ENCODE measurements around the genes SYNE4, ZNF260 and WDR87.

DNA sequence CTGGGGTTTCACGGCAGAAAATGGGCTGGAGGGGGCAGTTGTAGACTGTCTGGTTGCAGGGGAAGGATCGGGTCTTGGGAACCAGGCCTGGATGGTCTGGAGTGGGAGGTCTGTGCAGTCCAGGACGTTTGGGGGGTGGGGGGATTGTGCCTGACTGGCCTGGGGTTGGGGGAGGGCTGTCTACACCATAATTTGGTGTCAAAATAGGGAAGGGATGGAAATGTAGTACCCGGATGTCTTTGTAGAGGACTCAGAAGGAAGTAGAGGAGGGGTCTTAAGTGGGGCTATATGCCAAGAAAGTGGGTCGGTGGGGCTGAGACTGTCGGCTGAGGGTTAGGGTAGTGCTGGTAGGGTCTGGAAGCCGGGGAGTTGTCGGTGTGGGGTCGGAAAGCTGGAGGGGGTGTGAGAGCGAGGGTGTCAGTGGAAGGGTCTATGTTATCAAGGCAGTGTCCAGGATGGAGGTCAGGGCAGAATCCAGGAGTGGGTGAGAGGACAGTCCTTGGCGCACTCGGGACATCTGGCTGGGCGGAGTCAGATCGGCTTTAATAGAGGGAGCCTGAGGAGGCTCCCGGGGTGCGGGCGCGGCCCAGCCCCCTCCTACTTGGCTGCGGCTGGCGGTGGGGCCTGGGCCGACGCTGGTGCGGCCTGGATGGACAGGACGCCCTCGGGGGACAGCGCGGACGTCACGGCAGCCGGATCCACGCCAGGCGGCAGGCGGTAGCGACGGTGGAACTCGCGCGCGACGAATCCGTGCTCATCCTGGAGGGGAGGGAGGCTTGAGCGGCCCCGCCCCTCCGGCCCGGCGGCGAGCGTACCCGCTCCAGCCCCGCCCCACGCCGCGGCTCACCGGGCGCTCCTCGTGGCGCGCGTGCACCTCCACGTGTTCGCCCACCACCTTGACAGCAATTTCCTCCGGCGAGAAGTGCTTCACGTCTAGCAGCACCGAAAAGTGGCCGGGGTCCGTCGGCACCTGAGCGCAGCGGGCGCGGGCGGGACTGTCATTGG is 1.6 kb downstream of the HSPB6 start:
- PRO-cap, 8 experiments, result no peak in any of the 8 experiments

- PRO-cap, 8 experiments, result peak in 2 of 8 experiments; most common plus-strand start chr19:35758547 (in 1); most common minus-strand start chr19:35758530 (in 2)
Observed at GRCh38 chr19:35758404-35758845, 449 bp downstream of the PROSER3 start.

DNA sequence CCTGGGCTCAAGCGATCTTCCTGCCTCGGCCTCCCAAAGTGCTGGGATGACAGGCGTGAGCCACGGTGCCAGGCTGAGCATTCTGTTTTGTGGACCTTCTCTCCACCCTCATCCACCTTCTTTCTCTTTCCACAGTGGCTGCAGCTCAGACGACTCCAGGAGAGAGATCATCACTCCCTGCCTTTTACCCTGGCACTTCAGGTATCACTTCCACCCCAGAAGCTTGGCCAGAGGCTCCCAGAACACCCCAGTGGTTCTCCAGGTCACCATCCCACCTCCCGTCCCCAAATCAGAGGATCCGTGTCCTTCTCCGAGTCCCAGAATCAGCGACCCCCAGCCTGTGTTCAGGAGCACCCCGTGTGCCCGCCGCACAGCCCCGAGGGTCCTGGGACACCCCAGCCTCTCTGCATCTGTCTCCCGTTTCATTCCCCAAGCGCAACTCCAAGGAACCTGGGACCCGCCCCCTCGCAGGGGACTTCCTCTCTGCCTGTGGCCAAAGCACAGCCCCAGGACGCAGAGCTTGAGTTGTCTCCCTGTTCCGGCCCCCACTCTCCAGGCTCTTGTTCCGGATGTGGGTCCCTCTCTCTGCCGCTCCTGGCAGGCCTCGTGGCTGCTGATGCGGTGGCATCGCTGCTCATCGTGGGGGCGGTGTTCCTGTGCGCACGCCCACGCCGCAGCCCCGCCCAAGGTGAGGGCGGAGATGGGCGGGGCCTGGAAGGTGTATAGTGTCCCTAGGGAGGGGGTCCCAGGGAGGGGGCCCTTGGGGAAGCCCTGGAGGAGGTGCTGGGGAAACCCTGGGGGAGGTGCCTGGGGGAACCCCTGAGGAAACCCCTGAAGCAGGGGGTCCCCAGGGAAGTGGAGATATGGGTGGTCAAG is 1.1 kb downstream of the HCST start:
- PRO-cap, 8 experiments, result peak in 8 of 8 experiments; most common plus-strand start position 523 of the sequence (in 5); most common minus-strand start position 443 of the sequence (in 4)

DNA sequence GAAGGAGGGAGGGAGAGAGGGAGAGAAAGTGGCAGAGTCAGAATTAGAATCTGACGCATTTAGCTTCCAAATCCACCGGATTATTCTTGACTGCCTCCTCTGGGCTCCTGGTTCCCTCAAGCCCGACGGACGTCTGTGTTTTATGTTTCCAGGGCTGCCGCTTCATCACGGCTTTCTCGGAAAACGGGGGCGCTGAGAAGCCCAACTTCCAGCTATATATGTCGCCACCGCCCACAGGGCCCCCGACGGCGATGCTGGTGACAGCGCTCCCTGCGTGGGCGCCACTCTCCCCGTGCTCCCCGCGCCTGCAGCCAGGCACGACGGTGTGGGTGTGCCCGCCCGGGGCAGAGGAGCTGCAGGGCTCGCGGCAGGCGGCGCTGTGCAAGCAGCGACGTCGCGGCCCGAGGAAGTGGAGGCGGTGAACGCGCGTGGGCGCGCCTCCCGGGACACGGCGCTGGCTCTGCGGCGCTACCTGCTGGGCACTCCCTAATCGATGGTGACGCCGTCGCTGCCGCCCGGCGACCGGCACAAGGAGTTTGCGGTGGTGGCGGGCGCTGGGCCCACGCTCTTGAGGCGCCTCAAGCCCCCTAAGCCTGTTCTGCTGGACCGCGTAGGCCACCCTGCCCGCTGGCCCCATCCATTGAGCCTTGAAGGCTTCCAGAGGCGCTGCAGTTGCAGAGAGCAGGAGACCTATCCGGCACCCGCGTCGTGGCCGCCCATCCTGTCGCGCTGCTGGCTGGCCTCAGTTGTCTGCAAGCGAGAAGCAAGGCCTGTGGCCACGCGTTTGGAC is 22.9 kb downstream of the LRFN3 start:
- PRO-cap, 8 experiments, result peak in 6 of 8 experiments; most common plus-strand start position 533 of the sequence (in 4); most common minus-strand start position 322 of the sequence (in 1)

GRCh38 chr19:36008206-36009067 is at the start of gene SYNE4:
Gene SYNE4, minus strand, starts transcription at chr19:36008813.
- PRO-cap, 8 experiments, result no peak in any of the 8 experiments

- PRO-cap, 8 experiments, result no peak in any of the 8 experiments
Observed at GRCh38 chr19:36017649-36018007, 3.6 kb upstream of the ALKBH6 start.

DNA sequence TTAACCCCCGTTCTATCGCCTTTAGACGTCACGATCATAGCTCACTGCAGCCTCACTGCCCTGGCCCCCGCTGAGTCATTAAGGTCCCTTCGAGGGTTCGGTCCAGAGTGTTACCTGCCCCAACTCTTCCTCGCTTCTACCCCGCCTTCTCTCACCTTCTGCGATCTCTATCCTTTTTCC is 632 bp downstream of the WDR62 start:
- PRO-cap, 8 experiments, result no peak in any of the 8 experiments

DNA sequence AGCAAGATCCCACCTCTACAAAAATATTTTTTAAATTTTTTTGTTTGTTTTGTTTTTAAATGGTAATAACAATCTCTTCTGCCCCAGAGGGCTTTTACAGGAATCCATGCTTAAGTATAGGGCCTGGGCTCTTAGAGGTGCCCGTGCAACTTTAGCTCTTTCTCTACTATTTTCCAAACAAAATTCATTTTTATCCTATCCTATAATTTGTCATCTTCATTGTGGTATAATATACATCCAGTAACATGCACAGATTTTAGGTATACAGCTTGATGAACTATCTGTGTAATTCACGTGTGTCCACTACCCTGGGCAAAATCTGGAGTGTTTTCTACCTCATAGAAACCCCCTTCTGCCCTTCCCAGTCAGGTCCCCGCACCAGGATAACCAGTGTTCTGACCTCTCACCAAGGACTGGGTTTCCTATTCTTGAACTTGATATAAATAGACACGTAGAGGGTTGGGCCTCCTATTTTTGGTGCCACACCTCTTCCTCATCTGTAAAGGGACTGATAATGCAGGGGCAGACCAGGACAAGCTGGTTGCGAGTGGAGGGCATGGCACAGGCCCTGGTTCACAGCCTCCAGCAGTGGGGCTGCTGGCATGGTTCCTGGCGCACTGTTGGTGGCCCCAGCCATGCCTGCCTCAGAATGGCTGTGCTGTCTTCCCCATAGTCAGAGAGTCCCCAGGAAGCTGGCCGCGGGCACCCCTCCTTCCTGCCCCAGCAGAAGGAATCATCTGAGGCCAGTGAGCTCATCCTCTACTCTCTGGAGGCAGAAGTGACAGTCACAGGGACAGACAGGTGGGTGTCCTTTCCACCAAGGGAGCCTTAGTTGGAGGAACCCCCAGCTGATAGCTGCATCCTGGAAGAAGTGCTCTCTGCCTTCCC is 10.6 kb upstream of the OVOL3 start:
- PRO-cap, 8 experiments, result no peak in any of the 8 experiments

- PRO-cap, 8 experiments, result no peak in any of the 8 experiments
Observed at GRCh38 chr19:36125198-36125974, 10.1 kb downstream of the TBCB start.

DNA sequence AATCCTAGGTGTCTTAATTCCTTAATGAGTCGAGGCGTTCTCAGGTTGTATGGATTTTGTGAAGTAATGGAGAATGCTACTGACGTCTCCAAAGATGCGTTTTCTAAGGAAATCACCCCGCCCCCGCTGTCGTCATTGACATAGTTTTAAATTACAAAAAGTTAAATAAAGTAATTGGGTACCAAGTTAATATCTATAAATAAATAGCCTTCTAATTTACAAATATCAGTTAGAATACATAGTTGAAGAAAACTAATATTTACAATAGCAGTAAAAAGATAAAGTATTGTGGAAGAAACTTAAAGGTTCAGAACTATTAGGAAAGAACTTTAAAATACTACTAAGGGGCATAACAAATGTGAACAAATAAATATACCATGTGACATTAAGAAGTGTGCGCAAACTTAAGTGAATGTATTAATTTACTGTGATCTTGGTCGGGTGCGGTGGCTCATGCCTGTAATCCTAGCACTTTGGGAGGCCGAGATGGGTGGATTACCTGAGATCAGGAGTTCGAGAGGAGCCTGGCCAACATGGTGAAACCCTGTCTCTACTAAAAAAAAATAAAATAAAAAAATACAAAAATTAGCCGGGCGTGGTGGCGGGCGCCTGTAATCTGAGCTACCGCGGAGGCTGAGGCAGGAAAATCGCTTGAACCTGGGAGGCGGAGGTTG is 1.2 kb downstream of the ZNF146 start:
- PRO-cap, 8 experiments, result peak in 2 of 8 experiments; most common plus-strand start position 428 of the sequence (in 1); most common minus-strand start position 42 of the sequence (in 1)

DNA sequence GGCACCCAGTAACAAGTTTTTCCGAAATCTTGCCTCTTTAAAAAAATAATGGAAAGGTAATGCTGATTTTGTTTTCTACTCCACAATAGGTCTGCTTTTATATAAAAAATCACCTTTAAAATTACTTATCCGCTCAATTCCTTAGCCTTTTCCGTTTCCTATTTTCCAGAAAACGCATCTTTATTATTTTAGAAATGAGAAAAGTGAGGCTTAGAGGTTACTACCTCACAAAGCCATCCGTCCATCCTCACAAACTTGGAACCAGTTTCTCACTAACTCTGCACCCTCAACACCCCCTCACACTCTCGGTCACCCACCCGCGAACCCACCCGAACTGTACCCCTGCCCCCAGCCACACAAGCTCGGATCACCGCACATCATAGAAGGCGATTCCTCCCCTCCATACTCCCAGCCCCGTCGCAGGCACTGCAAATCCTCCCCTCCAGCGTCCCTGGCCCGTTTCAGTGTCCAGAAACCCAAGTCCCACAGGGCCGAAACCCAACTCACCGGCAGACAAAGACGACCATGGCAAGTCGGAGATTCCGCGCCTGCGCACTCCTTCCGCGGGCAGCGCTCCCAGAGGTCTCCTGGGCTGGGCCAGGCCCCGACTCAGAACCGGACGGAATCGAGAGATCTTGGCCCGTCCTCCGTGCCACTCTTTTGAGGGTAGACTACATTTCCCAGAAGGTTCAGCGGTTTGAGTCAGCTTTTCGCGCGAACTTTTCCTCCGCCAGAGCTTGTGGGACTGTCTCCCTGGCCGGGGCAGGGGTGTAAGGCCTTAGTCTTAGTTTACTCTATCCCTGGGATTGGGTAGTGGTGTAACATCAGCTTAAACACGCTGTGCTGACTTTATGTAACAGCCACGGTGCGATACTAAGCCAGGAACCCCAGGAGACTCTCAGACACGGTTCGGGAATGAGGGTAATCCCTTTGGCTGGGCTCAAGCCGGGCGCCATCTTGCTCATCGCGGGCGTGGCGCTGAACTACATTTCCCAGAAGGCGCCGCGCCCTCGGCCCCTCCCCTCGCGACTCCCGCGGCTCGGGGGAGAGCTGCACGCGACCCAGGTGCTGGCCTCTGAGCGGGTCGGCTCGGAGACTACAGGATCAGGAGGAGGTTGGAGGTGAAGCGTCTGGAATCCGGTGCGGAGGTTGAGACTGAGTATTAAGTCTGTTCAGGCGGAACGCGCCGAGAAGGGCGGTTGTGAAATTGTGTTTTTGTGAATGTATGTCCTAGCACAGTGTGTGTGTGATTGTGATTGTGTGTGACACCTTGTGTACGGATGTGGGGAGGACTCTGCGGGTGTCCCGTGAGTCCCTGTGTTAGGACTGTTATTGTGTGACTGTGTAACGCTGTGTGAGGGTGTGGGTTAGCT is at the start of gene ZNF260:
Gene ZNF260, minus strand, starts transcription at position 560 of the 1,373 bp plus-strand sequence.
- PRO-cap, 8 experiments, result peak in 8 of 8 experiments; most common plus-strand start position 733 of the sequence (in 8); most common minus-strand start position 527 of the sequence (in 7)

DNA sequence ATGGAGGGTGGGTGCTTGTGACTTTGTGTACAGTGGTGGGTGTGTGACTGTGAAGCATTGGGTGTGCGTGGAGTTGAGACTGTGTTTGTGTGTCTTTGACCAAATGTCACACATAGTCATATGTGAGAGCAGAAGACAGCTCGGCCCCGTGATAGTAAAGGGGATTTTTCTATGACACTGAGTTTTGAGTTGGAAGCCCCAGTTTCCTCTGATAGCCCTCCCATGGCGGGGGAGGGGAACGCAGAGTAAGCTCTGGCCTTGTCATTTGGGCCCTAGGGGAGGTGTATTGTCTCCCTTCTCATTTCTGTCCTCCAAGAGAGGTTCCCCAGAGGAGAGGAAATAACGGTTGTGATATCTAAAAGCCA is 1.1 kb upstream of the ZNF260 start:
- PRO-cap, 8 experiments, result no peak in any of the 8 experiments

GRCh38 chr19:36771429-36772237 is 974 bp downstream of the ZNF850 start:
- PRO-cap, 8 experiments, result no peak in any of the 8 experiments

DNA sequence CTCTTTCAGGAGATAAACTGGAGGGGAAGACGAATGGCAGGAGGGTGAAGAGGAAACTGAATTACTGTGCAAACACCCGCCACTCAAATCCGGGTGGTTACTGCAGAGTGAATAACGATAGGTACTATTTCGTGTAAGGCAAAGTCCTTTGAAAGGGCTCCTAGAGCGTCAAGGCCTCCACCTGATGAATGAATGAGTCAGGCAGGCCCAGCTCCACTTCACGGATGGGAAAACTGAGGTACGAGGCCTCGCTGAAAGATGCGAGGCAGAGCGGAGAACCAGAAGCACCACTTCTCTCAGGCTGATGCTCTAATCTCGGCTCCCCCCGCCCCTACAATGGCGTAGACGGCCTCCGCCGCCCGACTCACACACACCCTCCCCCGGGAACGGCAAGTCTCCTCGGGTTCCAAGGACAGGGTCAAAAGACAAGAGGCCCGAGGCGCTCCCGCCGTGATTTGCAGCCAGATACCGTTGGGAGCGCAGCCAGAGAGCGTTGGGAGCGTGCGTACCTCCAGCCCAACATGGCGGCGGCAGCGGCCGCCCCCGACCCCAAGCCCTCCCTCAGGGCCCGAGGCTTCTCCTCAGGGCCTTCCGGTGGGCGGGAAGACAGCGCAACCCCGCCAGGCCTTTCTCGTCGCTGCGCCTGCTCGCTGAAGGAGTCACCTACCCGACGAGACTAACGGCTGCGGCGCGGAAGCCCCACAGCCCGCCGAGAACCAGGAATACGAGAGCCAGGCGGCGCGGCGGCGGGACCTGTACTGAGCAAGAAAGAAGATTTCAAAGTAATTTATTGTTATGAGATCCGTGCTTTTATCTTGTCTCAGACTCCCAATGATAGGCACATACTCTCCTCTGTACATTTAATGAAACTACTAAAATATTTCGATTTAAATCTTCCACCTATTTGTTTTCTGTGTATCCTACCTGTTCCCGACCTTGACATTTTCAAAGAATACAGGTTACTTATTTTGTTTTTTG is 3.1 kb upstream of the ZNF850 start:
- PRO-cap, 8 experiments, result peak in 1 of 8 experiments; most common plus-strand start position 704 of the sequence (in 1); most common minus-strand start position 543 of the sequence (in 1)

DNA sequence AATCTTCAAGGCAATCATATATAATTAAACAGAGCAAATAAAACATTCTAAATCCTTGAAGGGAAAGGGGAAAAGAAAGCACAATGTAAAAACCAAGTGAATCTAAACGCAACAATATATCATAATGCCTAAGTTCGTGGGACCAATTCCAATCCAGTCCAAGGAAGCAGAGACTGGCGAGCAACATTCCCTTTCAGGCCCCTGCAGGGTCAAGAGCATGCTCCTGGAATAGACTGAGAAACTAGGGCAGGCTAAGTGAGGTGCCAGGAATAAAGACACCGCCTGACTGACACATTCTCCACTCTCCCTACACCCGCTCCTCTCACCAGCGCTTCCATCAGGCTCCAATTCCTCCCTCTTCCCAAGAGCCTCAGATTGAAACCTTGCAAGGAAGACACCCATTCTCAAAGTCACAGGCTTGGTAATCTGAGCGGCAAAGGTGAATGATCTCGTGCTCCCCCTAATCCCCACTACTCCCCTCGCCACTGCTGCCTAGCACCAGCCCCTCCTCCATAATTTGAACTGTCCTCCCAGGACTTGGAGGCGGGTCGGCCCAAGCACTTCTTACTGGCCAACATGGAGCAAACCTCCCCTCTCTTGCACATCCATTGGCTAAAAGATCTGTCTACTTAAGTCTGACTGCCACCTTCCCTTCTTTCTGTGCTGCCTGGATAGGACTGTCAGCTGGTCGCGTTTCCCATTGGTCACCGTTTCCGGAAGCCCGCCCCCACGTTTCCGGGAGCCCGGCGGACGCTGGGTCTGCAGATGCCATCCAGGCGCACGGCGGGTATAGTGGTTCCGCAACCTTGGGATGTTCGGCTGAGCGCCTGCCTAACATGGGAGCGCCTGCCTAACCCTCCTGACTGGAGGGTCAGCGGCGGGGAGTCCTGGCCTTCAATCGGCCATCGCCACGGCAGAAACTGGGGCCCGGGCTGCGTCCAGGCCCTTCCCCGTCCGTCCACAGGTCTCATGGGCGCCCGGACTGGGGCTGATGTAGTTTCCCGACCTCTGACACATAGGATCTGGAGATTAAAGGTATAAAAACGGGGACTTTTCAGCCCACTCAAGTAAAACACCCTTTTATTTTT is 33.5 kb downstream of the ZNF383 start:
- PRO-cap, 8 experiments, result peak in 1 of 8 experiments; most common plus-strand start position 730 of the sequence (in 1)

DNA sequence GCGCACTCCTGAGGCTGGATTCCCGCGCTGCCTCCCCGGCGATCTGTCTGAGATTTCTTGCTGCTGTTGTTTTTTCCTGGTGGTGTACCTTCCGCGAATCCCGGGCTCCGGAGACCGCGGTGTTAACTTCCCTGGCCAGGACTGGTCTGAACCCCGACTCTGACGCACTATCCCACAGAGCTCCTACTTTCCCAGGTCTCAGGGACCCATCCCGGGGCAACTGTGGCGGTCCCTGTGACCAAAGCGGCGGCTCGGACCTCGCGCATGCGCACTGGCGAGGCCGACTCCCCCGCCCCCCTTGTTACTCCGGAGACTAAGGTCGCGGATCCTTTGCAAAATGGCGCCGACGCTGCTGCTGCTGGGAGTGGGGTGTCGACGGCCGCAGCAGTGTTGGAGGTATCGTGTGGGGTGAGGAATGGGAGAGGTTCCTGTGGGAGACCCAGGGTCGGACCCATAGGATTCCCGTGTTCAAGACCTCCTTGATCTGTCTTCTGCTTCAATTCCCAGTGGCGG is 30.3 kb upstream of the ZNF875 start:
- PRO-cap, 8 experiments, result no peak in any of the 8 experiments

- PRO-cap, 8 experiments, result peak in 8 of 8 experiments; most common plus-strand start chr19:37907263 (in 5); most common minus-strand start chr19:37907023 (in 4)
Observed at GRCh38 chr19:37906317-37907346, at the start of gene WDR87. Gene WDR87, minus strand, starts transcription at chr19:37906594.

DNA sequence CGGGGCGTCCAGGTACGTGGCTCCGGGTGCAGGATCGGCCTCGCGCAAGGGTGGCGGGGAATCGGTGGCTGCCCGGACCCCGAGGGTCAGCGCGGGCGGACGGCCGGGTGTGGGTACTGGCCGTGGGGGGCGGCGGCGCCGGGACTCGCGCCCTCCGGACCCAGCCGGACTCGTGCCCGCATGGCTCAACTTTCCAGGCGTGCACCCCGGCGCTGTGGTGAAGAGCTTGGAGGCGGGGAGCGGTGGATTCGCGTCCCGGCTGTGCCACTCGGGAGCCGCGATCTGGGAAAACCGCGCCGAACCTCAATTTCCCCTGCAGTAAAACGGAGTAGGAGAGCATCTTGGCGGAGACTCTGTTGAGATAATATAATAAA is 326 bp downstream of the SIPA1L3 start:
- PRO-cap, 8 experiments, result no peak in any of the 8 experiments

- PRO-cap, 8 experiments, result no peak in any of the 8 experiments
Observed at GRCh38 chr19:38061153-38062014, 154.4 kb downstream of the SIPA1L3 start.

DNA sequence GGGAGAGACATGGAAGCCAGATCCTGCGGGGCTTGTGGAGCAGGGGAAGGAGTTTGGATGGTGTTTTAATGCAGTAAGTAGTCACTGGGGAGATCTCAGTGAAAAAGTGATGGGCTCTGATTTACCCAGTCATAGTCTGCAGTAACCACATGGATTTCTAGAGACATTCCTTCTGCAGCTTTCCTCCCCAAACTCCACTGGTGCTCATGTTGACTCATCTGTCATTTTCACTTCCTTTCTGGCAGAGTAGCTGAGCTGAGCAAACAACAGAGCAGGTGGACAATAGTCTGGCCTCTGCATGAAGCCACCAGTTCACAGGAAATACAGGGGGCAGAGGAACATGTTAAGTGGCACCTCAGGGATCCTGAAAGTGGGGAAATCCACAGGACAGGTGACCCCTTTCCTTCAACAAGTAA is 144.0 kb downstream of the DPF1 start:
- PRO-cap, 8 experiments, result no peak in any of the 8 experiments

Measured in peripheral blood mononuclear cell (primary cell).